H1 (cell line): Measurements from ENCODE around the gene TMEM184A.

DNA sequence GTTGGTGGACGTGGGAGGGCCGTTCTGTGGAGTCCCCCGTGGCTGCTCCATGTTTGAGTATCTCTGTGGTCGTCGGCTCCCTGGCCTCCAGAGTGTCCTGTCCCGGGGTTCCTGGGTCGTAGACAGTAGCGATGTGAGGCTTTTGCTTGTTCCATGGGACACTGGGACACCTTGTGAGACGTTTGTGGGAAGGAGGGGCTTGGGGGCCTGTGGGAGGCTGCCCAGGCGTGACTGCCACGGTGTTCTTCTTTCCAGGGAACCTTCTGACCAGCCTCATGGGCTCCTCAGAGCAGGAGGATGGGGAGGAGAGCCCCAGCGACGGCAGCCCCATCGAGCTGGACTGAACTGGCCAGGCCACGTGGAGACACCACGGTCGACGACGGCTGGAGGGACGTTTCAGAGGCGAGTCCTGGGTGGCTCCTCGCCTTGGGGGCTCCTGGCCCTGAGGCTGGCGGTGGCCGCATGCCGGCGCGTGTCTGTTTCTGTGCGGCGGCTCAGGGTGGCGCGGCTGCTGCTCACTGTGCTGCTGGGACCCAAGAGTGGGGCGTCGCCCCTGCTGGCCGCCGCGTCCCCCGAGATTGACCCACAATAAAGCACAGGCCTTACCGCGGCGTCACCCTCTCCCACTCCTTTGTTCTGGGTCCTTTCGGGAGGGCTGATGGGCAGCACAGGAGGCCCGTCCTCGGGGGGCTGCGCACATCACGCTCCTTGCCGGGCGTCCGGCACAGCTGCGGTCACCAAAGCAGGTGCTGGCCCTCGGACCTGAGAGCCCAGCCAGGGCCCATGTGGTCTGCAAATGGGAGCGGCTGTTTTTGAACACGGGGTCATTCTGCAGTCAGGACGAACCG lies 18.9 kb downstream of the GET4 start:
- RRBS, result no CpG with 5 or more reads among the region's 54 CpGs
CAGE:
- cytosol, long polyA plus RNA, result start-site peak on the plus strand centred at position 444 of the sequence, 28 bp wide, 34 reads
- long polyA plus RNA, result no peak
- nucleus, long polyA plus RNA, result no peak

DNA sequence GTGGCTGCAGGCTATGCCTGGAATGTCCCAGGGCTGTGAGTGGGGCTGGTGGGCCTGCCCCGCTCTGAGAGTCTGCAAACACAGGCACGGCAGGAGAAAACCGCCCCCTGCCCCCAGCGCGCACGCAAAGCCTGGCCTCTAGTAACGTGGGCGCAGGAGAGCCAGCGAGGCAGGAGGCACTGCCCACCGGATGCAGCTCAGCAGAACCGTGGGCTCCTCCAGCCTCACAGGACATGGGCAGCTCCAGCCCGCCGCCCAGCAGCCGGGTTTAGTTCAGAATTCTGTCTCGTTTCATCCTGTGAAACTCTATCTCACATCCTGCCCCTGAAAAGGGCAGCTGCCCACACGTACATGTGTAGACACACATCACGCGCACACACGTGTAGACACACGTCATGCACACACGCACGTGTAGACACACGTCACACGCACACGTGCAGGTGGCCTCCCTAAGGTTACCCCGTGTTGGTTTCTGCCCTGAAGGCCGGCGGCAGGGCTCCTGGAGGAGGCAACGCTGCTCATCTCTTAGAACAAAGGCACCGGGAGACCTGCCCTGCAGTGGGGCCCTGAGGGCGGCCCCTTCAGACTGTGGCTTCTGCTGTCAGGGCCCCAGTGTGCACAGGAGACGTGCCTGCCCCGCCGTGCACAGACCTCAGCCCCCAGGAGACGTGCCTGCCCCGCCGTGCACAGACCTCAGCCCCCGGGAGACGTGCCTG lies 16.8 kb downstream of the CYP2W1 start:
- RRBS, result 81% methylated on average over 7 of the region's 39 CpGs
CAGE:
- cytosol, long polyA plus RNA, result no peak
- long polyA plus RNA, result no peak
- nucleus, long polyA plus RNA, result no peak

- RRBS, result no CpG with 5 or more reads among the region's 36 CpGs
CAGE:
- cytosol, long polyA plus RNA, result no peak
- long polyA plus RNA, result no peak
- nucleus, long polyA plus RNA, result no peak
Observed at GRCh38 chr7:1025802-1026746, 18.3 kb upstream of the GPR146 start.

DNA sequence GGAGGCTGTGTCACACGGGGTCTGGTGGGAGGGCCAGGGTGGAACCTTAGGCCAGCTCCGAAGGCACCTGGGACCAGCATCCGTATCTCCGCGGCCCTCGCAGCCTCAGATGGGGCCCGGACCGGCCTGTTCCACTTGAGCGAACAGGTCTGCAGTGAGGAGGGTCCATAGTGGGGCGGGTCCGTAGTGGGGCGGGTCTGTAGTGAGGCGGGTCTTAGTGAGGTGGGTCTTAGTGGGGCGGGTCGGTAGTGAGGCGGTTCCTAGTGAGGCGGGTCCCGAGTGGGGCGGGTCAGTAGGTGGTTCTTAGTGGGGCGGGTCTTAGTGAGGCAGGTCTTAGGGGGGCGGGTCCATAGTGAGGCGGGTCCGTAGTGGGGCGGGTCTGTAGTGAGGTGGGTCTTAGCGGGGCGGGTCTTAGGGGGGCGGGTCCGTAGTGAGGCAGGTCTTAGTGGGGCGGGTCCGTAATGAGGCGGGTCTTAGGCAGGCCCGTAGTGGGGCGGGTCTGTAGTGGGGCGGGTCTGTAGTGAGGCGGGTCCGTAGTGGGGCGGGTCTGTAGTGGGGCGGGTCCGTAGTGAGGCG lies 15.1 kb downstream of the GPR146 start:
- RRBS, result no CpG with 5 or more reads among the region's 40 CpGs
CAGE:
- cytosol, long polyA plus RNA, result no peak
- long polyA plus RNA, result no peak
- nucleus, long polyA plus RNA, result no peak

GRCh38 chr7:1065505-1065996 lies 21.2 kb downstream of the GPR146 start:
- RRBS, result 72% methylated on average over 6 of the region's 30 CpGs
CAGE:
- cytosol, long polyA plus RNA, result no peak
- long polyA plus RNA, result no peak
- nucleus, long polyA plus RNA, result no peak

- RRBS, result 4% methylated on average over 21 of the region's 39 CpGs
CAGE:
- cytosol, long polyA plus RNA, result no peak
- long polyA plus RNA, result no peak
- nucleus, long polyA plus RNA, result no peak
Observed at GRCh38 chr7:1237394-1237710, 4.7 kb downstream of the UNCX start.

GRCh38 chr7:1321179-1321821 lies 88.6 kb downstream of the UNCX start:
- RRBS, result 70% methylated on average over 5 of the region's 25 CpGs
CAGE:
- cytosol, long polyA plus RNA, result no peak
- long polyA plus RNA, result no peak
- nucleus, long polyA plus RNA, result no peak

GRCh38 chr7:1403763-1404338 lies 55.4 kb downstream of the MICALL2 start:
- RRBS, result 8% methylated on average over 6 of the region's 27 CpGs
CAGE:
- cytosol, long polyA plus RNA, result no peak
- long polyA plus RNA, result no peak
- nucleus, long polyA plus RNA, result no peak

- RRBS, result no CpG with 5 or more reads among the region's 34 CpGs
CAGE:
- cytosol, long polyA plus RNA, result no peak
- long polyA plus RNA, result no peak
- nucleus, long polyA plus RNA, result no peak
Observed at GRCh38 chr7:1434492-1435386, 24.5 kb downstream of the MICALL2 start.

- RRBS, result no CpG with 5 or more reads among the region's 5 CpGs
CAGE:
- cytosol, long polyA plus RNA, result no peak
- long polyA plus RNA, result no peak
- nucleus, long polyA plus RNA, result no peak
Observed at GRCh38 chr7:1456191-1456474, 3.1 kb downstream of the MICALL2 start.

DNA sequence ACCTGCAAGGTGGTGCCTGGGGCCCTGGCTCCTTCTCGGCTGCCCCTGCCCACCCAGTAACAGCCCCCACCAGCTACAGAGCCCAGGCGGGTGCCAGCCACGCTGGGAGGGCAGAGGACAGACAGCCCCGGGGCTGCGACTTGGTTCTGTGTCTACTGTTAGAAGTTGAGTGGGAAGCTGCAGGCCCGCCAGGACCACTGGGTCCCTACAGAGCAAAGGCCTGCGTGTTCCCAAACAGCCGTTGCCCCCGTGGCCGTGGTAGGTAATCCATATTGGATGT lies 11.3 kb downstream of the MAFK start:
- RRBS, result no CpG with 5 or more reads among the region's 10 CpGs
CAGE:
- cytosol, long polyA plus RNA, result no peak
- long polyA plus RNA, result no peak
- nucleus, long polyA plus RNA, result no peak

- RRBS, result 90% methylated on average over 11 of the region's 20 CpGs
CAGE:
- cytosol, long polyA plus RNA, result no peak
- long polyA plus RNA, result no peak
- nucleus, long polyA plus RNA, result no peak
Observed at GRCh38 chr7:1542191-1542649, 11.7 kb downstream of the MAFK start.

DNA sequence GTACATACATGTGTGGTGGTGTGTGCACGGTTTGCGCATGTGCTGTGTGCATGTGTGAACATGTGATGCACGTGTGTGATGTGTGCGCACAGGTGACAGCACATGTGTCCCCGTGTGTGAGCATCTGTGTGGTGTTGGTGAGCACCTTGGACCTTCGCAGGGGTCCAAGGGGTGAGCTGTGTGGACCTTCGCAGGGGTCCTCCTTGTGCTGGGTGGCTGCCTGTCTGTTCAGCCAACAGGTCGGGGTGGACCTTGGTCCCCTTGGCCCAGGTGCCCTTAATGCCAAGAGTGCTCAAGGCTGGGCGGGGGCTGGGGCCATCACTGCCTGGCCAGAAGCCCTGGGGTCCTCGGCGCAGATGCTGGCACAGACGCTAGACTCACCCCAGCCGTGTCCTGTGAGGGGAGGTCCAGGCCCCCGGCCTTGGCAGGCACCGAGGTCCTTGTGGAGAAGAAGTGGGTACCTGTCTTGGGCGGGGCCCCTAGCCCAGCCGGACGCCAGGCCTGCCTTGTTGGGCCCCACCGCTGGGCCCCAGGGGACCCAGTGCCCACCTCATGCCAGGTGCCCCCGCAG lies 6.8 kb downstream of the TMEM184A start:
- RRBS, result 96% methylated on average over 4 of the region's 20 CpGs
CAGE:
- cytosol, long polyA plus RNA, result no peak
- long polyA plus RNA, result no peak
- nucleus, long polyA plus RNA, result no peak

GRCh38 chr7:1555707-1556711 lies at the start of gene TMEM184A:
TSS of gene TMEM184A (minus strand) at chr7:1556205.
- RRBS, result 85% methylated on average over 5 of the region's 30 CpGs
CAGE:
- cytosol, long polyA plus RNA, result no peak
- long polyA plus RNA, result no peak
- nucleus, long polyA plus RNA, result no peak

DNA sequence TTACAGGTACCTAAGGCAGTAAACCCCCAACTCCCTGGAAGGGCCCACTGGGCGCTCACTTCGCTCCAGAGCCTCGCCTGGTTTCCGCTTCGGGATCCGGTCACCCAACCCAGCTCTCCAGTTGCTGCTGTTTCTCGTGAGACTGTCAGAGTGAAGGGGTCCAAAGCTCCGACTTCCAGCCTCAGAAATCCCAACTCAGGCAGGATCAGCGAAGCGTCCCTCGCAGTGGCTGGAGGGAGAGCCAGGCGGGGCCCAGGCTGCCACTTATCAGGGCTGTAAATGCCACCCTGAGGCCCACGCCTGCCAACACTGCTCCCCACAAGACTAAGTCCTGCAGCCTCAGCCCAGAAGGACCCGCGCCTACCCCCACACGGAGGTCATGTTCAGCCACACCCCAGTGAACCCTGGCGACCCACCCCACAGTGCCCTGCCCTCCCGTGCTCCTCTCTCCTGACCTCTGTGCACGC lies 3.3 kb downstream of the PSMG3 start:
- RRBS, result no CpG with 5 or more reads among the region's 19 CpGs
CAGE:
- cytosol, long polyA plus RNA, result no peak
- long polyA plus RNA, result no peak
- nucleus, long polyA plus RNA, result no peak

DNA sequence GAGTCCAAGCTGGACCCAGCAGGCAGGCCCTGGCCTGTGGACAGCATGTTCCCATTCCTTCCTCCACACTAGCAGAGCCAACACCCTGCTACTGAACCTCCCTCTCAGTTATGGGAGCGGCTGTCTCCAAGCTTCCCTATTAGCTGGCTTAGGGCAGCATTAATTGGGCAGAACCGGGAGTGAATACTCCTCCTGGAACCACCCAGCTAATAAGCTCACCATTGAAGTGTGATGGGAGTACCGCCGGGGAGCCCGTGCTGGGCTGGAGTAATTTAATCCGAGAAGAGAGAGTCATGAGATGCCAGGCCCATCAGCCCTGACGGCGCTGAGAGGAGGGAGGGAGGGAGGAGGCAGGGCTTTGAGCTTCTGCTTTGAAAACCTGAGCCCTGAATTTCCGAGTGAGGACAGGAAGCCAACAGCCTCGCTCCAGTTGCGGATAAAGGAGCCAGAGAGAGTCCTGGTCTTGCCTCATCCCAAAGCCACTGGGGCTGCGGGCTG lies 31.8 kb upstream of the ELFN1 start:
- RRBS, result no CpG with 5 or more reads among the region's 12 CpGs
CAGE:
- cytosol, long polyA plus RNA, result no peak
- long polyA plus RNA, result no peak
- nucleus, long polyA plus RNA, result no peak

DNA sequence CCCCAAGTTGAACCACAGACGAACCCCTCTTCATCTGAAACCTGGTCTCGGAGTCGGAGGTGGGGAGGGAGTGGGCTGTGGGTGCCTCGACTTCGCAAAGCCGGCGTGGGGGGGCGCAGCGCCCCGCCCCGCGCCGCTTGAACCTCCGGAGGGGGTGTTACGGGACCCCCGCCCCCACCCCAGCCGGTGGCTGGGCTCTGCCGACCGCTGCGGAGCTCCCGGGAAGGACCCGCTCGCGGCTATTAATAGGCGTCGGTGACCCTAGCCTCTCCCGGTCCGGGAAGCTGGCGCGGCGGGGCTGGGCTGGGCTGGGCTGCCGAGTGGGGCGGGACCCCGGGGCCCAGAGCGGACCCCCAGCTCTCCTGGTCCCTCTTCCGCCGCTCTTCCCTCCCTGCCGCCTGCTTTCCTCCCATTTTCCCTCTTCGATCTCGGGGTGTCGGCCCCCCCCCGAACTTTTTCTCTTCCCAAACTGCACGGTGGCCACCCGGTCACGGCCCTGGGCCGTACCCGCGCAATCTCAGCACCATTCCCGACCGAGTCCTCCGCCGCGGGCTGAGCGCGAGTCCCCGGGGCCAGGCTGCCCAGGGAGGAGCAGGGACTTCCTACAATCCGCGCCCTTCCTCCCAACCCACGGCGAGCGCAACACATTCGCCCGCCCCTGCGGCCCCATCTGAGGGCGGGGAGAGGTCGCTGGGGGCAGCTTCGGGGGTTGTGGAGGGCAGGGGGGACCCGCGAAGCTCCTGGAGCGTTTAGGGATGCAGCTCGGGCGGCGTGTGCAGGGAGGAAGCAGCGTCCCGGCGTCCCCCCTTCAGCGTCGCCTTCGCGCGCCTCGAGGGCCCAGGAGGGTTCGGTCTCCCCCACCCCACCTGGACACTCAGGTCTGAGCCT lies 3.1 kb upstream of the ELFN1 start:
- RRBS, result 2% methylated on average over 35 of the region's 83 CpGs
CAGE:
- cytosol, long polyA plus RNA, result no peak
- long polyA plus RNA, result no peak
- nucleus, long polyA plus RNA, result no peak

DNA sequence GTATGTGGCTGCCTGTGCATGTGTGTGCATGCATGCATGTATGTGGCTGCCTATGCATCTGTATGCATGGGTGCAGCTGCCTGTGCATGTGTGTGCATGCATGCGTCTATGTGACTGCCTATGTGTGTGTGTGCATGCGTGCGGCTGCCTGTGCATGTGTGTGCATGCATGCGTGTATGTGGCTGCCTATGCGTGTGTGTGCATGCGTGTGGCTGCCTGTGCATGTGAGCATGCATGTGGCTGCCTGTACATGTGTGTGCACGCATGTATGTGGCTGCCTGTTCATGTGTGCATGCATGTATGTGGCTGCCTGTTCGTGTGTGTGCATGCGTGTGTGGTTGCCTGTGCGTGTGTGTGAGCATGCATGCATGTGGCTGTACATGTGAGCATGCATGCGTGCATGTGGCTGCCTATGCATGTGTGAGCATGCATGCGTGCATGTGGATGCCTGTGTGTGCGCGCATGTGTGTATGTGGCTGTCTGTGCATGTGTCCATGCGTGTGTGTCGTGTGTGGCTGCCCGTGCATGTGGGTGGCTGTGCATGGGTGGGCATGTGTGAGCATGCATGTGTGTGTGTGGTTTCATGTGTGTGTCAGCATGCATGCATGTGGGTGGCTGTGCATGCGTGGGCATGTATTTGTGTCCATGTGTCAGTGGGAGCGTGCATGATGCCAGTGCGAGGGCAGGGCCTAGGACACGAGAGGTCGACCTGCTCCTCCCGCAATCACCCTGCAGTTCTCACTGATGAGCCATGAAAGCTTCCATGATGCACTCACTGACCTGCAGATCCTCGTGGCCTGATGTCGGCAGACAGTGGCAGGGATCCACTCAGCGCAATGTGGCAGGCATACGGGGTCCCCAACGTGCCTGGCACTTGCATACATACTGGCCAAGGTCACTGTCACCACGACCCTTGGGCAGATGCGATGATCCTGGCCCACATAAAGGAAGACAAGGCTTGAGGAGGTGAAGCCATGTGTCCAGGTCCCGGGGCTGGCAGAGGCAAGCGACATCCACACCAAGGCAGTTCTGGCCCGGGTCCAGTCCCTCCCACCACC lies 218.4 kb downstream of the ELFN1 start:
- RRBS, result 95% methylated on average over 3 of the region's 33 CpGs
CAGE:
- cytosol, long polyA plus RNA, result no peak
- long polyA plus RNA, result no peak
- nucleus, long polyA plus RNA, result no peak

- RRBS, result 77% methylated on average over 2 of the region's 22 CpGs
CAGE:
- cytosol, long polyA plus RNA, result no peak
- long polyA plus RNA, result no peak
- nucleus, long polyA plus RNA, result no peak
Observed at GRCh38 chr7:2066430-2067032, 166.2 kb downstream of the MAD1L1 start.

DNA sequence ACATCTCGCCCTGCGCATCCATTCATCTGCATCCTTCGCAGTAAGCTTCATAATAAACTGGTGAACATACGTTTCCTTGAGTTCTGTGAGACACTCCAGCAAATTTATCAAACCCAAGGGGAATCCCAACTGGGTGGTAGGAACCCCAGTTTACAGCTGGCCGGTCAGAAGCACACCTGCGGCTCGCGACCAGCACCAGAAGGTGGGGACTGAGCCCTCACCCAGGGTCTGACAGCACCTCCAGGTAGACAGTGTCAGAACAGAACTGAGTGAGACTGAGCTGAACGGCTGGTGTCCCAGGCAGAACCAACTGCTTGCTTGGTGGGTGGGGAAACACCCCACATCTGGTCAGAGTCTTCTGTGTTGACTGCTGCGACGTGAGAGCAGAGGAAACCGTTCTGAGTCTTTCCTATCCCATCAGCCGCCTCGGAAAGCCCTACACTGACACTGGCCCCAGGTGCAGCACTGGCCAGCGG lies 160.8 kb downstream of the MAD1L1 start:
- RRBS, result no CpG with 5 or more reads among the region's 15 CpGs
CAGE:
- cytosol, long polyA plus RNA, result no peak
- long polyA plus RNA, result no peak
- nucleus, long polyA plus RNA, result no peak